K562 (cell line): ENCODE measurements around a stretch of chr18.

DNA sequence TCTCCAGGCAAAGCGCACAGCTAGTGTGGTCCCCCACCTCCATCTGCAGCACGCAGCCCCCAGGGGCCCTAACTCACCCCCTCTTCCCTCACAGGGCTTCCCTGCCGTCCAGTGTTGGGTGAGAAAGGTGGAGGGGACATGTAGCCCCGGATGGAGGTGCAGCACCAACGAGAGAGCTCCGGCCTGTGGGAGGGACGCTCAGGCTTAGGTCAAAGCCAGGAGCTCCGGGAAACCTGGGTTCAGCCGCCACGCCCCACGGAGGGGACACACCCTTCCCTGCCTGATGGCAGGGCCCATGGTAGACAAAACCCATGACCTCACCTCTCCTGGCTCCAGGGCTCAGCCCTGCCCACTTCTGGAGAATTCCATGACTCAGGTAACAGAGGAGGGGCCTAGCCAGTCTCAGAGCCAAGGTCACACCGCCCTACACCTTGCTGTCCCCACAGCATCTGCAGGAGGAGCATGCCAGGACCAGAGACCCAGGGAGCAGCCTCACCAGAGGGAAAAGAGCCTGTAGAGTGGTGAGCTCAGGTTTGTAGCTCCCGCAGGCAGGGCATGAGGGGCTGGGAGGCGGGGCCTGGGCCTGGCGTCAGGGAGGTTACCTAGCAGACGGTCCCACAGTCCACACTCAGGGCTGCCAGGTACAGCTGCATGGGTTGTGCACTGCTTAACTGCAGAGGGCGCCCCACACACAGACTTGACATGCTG is 70.7 kb upstream of the SMAD7 start:
- RAMPAGE, long total RNA: no peak
- RRBS: 0% methylated on average over 2 of the region's 17 CpGs
PRO-cap:
- standard: no peak
- CoPRO, capped RNA only, 2 experiments: no peak in any of the 2 experiments
- CoPRO, capped and uncapped RNA, 2 experiments: no peak in any of the 2 experiments
- CoPRO, uncapped RNA only, 2 experiments: no peak in any of the 2 experiments
CAGE:
- cytosol, long polyA plus RNA: no peak
- long polyA plus RNA: no peak
- nucleolus, long total RNA: no peak
- nucleus, long polyA plus RNA: no peak

DNA sequence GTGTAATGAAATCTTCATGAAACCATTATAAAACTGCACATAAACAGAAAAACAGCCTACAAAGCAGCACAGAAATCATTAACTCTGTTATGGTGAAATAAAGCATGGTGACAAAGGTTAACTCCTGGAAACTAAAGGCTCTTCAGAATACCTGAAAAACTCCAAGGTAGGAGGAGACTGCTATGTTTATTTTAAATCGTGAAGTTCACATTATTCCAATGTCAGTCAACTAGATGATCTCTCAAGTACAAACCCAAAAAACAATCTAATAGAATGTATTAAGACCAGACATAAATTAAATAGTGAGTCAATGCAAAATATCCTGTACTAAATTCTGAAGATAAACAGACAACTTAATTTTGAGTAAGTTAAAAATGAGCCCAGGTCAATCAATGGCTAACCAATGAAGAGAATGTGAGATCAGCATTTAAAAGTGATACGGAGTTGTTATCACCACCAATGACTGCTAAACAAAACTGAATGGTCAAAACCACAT is 205.6 kb downstream of the DYM start:
- RAMPAGE, long total RNA: no peak
- RRBS: no CpG with 5 or more reads among the region's 2 CpGs
PRO-cap:
- standard: no peak
- CoPRO, capped RNA only, 2 experiments: no peak in any of the 2 experiments
- CoPRO, capped and uncapped RNA, 2 experiments: no peak in any of the 2 experiments
- CoPRO, uncapped RNA only, 2 experiments: no peak in any of the 2 experiments
CAGE:
- cytosol, long polyA plus RNA: no peak
- long polyA plus RNA: no peak
- nucleolus, long total RNA: no peak
- nucleus, long polyA plus RNA: no peak

DNA sequence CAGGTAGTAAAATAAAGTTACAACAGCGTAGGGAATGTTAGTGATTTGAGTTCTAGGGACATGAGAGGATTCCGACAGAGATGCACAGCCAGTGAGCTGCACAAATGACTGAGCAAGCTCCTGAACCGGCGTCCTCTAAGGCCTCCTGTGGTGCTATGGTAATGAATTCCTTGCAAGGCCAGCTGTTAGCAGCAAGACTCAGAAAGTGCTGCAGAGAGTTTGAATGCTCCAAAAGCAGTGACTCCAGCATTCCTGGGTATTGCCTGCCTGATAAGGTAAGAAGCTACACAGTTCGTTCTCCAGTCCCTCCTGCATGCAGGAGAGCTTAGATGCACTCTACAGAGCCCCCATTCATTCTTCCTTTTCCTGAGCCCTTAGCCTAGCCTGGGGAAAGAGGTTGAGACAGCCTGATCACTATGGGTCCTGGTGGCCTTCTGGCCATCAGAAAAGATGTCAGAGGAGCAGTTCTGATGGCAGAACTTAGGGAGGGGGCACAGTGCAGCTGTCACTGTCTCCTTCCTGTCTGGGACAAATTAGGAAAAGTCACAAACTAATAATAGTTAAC is 4.9 kb upstream of the DYM start:
- RAMPAGE, long total RNA: no peak
- RRBS: no CpG with 5 or more reads among the region's 5 CpGs
PRO-cap:
- standard: no peak
- CoPRO, capped RNA only, 2 experiments: no peak in any of the 2 experiments
- CoPRO, capped and uncapped RNA, 2 experiments: no peak in any of the 2 experiments
- CoPRO, uncapped RNA only, 2 experiments: no peak in any of the 2 experiments
CAGE:
- cytosol, long polyA plus RNA: no peak
- long polyA plus RNA: no peak
- nucleolus, long total RNA: no peak
- nucleus, long polyA plus RNA: no peak

DNA sequence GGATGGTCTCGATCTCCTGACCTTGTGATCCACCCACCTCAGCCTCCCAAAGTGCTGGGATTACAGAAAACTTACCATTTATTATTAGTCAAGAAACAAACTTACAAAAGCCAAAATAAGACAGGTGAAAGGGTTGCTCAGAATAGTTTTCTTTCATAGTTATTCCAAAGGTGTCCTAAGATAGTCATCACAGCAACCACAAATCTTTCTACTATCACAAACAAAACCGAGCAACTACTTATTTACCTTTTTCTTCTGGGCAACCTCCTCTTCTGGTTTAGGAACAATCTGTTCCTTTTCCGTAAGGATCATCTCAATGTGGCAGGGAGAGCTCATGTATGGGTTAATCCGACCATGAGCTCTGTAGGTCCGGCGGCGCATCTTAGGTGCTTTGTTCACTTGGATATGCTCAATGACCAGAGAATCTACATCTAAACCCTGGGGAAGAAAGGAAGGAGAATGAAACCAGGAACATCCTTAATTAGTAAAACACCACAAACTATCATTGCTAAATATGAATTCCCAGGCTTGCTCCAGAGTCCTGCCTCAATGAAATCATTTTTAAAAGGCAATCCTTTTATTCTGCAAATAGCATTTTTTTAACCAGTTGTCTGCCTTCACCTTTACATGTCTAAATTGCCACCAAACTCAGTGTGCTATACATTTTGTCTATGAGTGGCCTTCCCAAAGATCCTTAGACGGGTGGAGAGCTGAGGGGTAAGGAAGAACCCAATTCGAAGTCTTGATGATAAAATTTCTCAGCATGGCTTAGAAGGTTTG is 2.3 kb upstream of the C18orf32 start:
- RAMPAGE, long total RNA: no peak
- RRBS: no CpG with 5 or more reads among the region's 9 CpGs
PRO-cap:
- standard: no peak
- CoPRO, capped RNA only, 2 experiments: peak in 2 of 2 experiments; most common minus-strand start position 196 of the sequence (in 2)
- CoPRO, capped and uncapped RNA, 2 experiments: peak in 2 of 2 experiments; most common plus-strand start position 387 of the sequence (in 1); most common minus-strand start position 196 of the sequence (in 2)
- CoPRO, uncapped RNA only, 2 experiments: peak in 2 of 2 experiments; most common plus-strand start position 434 of the sequence (in 1); most common minus-strand start position 157 of the sequence (in 1)
CAGE:
- cytosol, long polyA plus RNA: no peak
- long polyA plus RNA: no peak
- nucleolus, long total RNA: no peak
- nucleus, long polyA plus RNA: no peak

GRCh38 chr18:49612592-49612974 is 50.7 kb downstream of the LIPG start:
- RAMPAGE, long total RNA: no peak
- RRBS: no CpG with 5 or more reads among the region's 9 CpGs
PRO-cap:
- standard: no peak
- CoPRO, capped RNA only, 2 experiments: no peak in any of the 2 experiments
- CoPRO, capped and uncapped RNA, 2 experiments: no peak in any of the 2 experiments
- CoPRO, uncapped RNA only, 2 experiments: no peak in any of the 2 experiments
CAGE:
- cytosol, long polyA plus RNA: no peak
- long polyA plus RNA: no peak
- nucleolus, long total RNA: no peak
- nucleus, long polyA plus RNA: no peak

- RAMPAGE, long total RNA: no peak
- RRBS: no CpG with 5 or more reads among the region's 9 CpGs
PRO-cap:
- standard: no peak
- CoPRO, capped RNA only, 2 experiments: no peak in any of the 2 experiments
- CoPRO, capped and uncapped RNA, 2 experiments: no peak in any of the 2 experiments
- CoPRO, uncapped RNA only, 2 experiments: no peak in any of the 2 experiments
CAGE:
- cytosol, long polyA plus RNA: no peak
- long polyA plus RNA: no peak
- nucleolus, long total RNA: no peak
- nucleus, long polyA plus RNA: no peak
Observed at GRCh38 chr18:49629107-49629613, 67.3 kb downstream of the LIPG start.

DNA sequence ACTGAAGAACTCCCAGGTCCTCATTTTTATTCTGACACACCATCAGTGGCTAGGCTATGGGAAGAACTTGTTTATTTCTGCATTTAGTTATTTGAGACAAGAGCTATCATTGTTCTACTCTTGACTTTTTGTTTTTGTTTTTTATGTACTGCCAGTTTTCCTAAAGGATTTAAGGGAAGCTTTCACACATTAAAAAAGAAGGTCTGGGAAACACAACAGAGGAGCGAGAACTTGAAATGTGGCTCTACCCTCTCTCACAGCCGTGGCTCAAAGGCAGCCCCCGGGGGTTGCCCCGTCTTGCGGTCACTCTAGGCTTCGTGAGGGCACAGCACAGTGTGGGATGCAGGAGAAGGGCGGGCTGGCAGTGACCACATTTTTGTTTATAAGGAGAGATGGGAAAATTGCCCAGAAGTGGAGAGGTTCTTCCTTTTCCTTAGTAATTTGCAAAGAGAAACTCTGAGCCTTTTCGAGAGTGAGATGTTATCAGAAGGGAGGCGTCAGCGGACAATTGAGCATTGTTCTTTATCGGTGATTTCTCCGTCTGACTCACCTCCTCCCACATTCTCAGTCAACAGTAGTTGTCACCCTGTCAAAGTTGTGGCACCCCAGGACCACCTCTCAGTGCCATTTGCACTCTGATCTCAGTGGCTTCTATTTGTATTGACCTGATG is 89.8 kb downstream of the ACAA2 start:
- RAMPAGE, long total RNA: no peak
- RRBS: no CpG with 5 or more reads among the region's 12 CpGs
PRO-cap:
- standard: no peak
- CoPRO, capped RNA only, 2 experiments: no peak in any of the 2 experiments
- CoPRO, capped and uncapped RNA, 2 experiments: no peak in any of the 2 experiments
- CoPRO, uncapped RNA only, 2 experiments: no peak in any of the 2 experiments
CAGE:
- cytosol, long polyA plus RNA: no peak
- long polyA plus RNA: no peak
- nucleolus, long total RNA: no peak
- nucleus, long polyA plus RNA: no peak

DNA sequence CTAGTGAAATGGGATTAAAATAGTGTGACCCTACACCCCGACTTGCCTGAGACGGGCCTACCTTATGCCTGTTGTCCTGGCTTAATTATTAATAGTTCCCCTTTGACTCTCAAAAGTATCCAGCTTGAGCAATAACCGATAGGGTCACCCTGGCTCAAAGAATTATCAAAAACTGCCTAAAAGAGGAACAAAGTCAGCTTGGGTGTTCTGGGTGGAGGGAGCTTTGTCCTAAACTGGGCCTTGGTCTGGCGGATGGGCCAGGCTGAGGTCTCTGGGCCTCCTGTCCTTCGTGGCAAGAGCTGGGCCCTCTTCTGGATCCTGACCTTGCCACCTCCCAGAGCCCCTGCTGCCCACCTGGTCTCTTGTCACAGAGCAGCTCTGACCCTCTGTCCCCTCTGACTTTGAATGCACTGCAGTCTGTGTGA is 56.3 kb downstream of the ACAA2 start:
- RAMPAGE, long total RNA: no peak
- RRBS: no CpG with 5 or more reads among the region's 5 CpGs
PRO-cap:
- standard: no peak
- CoPRO, capped RNA only, 2 experiments: no peak in any of the 2 experiments
- CoPRO, capped and uncapped RNA, 2 experiments: no peak in any of the 2 experiments
- CoPRO, uncapped RNA only, 2 experiments: no peak in any of the 2 experiments
CAGE:
- cytosol, long polyA plus RNA: no peak
- long polyA plus RNA: no peak
- nucleolus, long total RNA: no peak
- nucleus, long polyA plus RNA: no peak

DNA sequence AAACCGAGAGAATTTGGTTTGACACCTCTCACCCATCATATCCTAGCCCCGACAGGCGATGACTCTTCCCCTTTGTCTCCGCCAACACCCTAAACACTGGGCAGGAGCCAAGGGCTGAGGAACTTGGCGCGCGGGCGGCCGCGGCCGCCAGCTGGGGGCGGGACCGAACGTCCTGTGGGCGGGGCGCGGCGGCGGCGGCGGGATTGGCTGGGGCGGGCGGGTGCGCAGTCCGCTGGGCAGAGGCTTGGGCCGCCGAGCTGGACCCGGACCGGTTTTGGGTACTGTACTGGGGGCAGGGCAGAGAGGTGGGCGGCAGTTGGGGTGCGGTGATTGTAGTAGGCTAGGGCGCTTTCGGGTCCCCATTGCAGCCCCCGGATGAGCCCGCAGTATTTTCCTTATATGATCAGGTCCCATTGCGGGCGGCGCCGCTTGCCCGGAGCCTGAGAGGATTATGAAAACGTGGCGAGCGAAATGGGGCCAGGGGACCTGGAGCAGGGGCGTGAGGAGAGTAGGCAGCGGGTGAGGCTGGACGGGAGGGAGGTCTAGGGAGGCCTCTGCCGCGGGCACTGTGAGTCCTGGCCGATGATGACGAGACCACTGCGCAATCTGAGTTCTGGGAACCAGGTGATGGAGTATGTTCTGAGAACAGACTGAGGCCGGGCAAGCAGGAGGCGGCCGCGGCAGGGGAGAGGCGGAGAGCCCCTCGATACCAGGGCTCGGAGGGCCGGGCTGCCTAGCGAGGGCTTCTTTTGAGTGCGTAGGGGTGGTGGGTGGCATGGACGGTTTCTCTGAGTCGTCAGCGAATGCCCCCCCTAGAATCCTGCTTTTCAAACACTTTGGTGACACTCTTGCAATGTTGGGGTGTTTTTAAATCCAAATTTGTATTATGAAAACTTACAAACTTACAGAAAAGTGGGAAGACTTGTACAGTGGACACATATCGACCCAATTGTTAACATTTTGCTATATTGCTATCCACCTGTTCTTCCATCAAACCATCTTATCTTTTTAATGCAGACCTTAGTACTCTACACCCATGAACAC is 774 bp upstream of the ACAA2 start:
- RAMPAGE, long total RNA: start-site peak on the minus strand centred at position 128 of the sequence, 69 bp wide, 167 and 57 reads in 2 replicates; start-site peak on the plus strand centred at position 230 of the sequence, 51 bp wide, 620 and 73 reads in 2 replicates
- RRBS: 2% methylated on average over 15 of the region's 65 CpGs
PRO-cap:
- standard: bidirectional peak, plus-strand start at position 239 of the sequence, minus-strand start at position 98 of the sequence; bidirectional peak, plus-strand start at position 663 of the sequence, minus-strand start at position 608 of the sequence
- CoPRO, capped RNA only, 2 experiments: peak in 2 of 2 experiments; most common plus-strand start position 239 of the sequence (in 2); most common minus-strand start position 169 of the sequence (in 2)
- CoPRO, capped and uncapped RNA, 2 experiments: peak in 2 of 2 experiments; most common plus-strand start position 239 of the sequence (in 2); most common minus-strand start position 123 of the sequence (in 1)
- CoPRO, uncapped RNA only, 2 experiments: peak in 1 of 2 experiments; most common plus-strand start position 400 of the sequence (in 1); most common minus-strand start position 125 of the sequence (in 1)
CAGE:
- cytosol, long polyA plus RNA: start-site peak on the minus strand centred at position 103 of the sequence, 69 bp wide, 203 and 117 reads in 2 replicates
- long polyA plus RNA: start-site peak on the minus strand centred at position 106 of the sequence, 74 bp wide, 167 and 192 reads in 2 replicates
- nucleolus, long total RNA: no peak
- nucleus, long polyA plus RNA: start-site peak on the minus strand centred at position 95 of the sequence, 61 bp wide, 74 and 33 reads in 2 replicates

GRCh38 chr18:49863994-49864502 is 50.7 kb upstream of the ACAA2 start:
- RAMPAGE, long total RNA: no peak
- RRBS: no CpG with 5 or more reads among the region's 25 CpGs
PRO-cap:
- standard: unidirectional peak, minus-strand start at chr18:49864143
- CoPRO, capped RNA only, 2 experiments: no peak in any of the 2 experiments
- CoPRO, capped and uncapped RNA, 2 experiments: peak in 1 of 2 experiments; most common plus-strand start chr18:49864243 (in 1); most common minus-strand start chr18:49864135 (in 1)
- CoPRO, uncapped RNA only, 2 experiments: no peak in any of the 2 experiments
CAGE:
- cytosol, long polyA plus RNA: no peak
- long polyA plus RNA: no peak
- nucleolus, long total RNA: no peak
- nucleus, long polyA plus RNA: no peak

- RAMPAGE, long total RNA: no peak
- RRBS: 97% methylated on average over 21 of the region's 58 CpGs
PRO-cap:
- standard: no peak
- CoPRO, capped RNA only, 2 experiments: no peak in any of the 2 experiments
- CoPRO, capped and uncapped RNA, 2 experiments: no peak in any of the 2 experiments
- CoPRO, uncapped RNA only, 2 experiments: no peak in any of the 2 experiments
CAGE:
- cytosol, long polyA plus RNA: no peak
- long polyA plus RNA: no peak
- nucleolus, long total RNA: no peak
- nucleus, long polyA plus RNA: no peak
Observed at GRCh38 chr18:50267948-50268966, 2.0 kb upstream of the CFAP53 start.

DNA sequence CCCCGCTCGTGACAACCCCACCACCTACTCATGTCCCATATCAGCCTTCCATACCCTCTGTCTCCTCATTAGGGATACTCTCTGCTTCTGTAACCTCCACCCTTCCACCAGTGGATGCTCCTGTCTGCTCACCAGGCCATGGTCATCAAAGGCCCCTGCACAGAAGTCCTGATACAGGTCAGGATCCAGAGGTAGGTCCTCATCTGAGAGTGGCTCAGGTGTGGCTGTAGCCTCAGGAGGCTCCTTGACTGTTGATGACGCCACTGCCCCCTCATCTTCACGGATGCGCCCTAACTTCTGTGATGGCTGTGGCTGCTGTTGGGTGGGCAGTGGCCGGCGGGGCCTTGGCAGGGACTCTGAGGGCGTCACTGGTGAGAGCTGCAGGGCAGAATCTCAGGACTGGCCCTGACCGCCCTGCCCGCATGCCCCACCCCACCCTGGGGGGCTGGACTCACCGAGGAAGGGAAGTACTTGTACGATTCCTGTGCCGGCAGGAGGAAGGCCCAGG is 2.6 kb downstream of the CXXC1 start:
- RAMPAGE, long total RNA: no peak
- RRBS: no CpG with 5 or more reads among the region's 13 CpGs
PRO-cap:
- standard: no peak
- CoPRO, capped RNA only, 2 experiments: no peak in any of the 2 experiments
- CoPRO, capped and uncapped RNA, 2 experiments: no peak in any of the 2 experiments
- CoPRO, uncapped RNA only, 2 experiments: no peak in any of the 2 experiments
CAGE:
- cytosol, long polyA plus RNA: no peak
- long polyA plus RNA: no peak
- nucleolus, long total RNA: no peak
- nucleus, long polyA plus RNA: no peak

- RAMPAGE, long total RNA: no peak
- RRBS: no CpG with 5 or more reads among the region's 2 CpGs
PRO-cap:
- standard: no peak
- CoPRO, capped RNA only, 2 experiments: no peak in any of the 2 experiments
- CoPRO, capped and uncapped RNA, 2 experiments: no peak in any of the 2 experiments
- CoPRO, uncapped RNA only, 2 experiments: no peak in any of the 2 experiments
CAGE:
- cytosol, long polyA plus RNA: no peak
- long polyA plus RNA: no peak
- nucleolus, long total RNA: no peak
- nucleus, long polyA plus RNA: no peak
Observed at GRCh38 chr18:50986641-50986998, 18.8 kb downstream of the ELAC1 start.

DNA sequence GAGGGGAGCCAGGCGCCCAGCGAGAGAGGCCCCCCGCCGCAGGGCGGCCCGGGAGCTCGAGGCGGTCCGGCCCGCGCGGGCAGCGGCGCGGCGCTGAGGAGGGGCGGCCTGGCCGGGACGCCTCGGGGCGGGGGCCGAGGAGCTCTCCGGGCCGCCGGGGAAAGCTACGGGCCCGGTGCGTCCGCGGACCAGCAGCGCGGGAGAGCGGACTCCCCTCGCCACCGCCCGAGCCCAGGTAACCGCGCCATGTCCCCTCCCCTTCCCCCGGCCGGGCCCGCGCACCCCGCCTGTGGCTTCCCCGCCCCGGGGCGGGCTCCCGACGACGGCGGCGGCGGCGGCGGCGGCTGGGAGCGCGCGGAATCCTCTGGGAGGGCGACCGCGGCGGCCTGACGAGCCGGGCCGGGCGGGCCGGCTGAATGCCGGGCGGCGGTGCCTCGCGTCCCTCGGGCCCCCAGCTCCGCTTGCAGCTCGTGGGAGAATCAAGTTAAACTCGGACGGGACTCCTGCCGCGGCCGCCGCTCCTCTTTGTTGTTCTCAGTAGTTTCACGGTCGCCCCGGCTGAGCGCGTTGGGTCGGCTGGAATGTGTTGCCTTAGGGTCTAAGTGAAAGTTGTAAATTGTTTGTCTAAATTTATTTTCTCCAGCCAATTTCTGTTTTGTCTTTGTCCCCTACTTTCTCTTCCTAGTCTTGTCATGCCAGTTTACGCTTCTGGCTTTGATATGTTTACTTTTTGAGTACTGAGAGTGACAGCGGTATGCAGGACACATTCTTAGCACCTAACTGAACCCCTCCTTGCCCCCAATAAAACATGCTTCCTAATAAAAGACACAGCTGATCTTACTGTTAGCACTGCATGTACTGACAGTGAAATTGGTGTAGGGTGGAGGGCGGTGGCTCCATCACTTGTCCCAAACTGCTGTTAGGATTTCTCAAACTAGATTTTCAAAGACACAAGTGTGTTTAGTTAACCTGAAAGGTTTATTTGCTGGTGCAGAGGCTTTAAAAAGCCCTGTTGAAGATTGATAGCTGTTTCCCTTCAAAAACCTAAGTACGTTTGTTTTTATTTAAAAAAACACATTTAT is 717 bp downstream of the SMAD4 start:
- RAMPAGE, long total RNA: no peak
- RRBS: 2% methylated on average over 28 of the region's 91 CpGs
PRO-cap:
- standard: bidirectional peak, plus-strand start at position 357 of the sequence, minus-strand start at position 248 of the sequence
- CoPRO, capped RNA only, 2 experiments: peak in 1 of 2 experiments; most common plus-strand start position 384 of the sequence (in 1); most common minus-strand start position 248 of the sequence (in 1)
- CoPRO, capped and uncapped RNA, 2 experiments: no peak in any of the 2 experiments
- CoPRO, uncapped RNA only, 2 experiments: no peak in any of the 2 experiments
CAGE:
- cytosol, long polyA plus RNA: no peak
- long polyA plus RNA: no peak
- nucleolus, long total RNA: no peak
- nucleus, long polyA plus RNA: no peak

DNA sequence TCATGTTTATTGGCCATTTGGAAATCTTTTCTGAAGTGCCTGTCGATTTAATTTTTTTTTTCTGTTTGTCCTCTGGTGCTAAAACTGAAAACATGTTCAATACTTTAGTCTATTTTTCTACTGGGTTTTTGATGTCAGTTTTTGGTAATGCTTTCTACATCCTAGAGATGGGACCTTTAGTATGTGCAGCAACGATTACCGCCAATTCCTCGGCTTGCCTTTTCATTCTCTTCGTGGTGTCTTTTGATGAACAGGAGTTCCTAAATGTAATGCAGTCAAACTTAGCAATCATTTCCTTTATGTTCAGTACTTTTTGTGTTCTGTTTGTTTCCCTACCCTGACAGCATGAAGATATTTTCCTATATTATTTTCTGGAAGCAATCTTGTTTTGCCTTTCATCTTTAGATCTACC is 55.9 kb downstream of the MEX3C start:
- RAMPAGE, long total RNA: no peak
- RRBS: no CpG with 5 or more reads among the region's 5 CpGs
PRO-cap:
- standard: no peak
- CoPRO, capped RNA only, 2 experiments: no peak in any of the 2 experiments
- CoPRO, capped and uncapped RNA, 2 experiments: no peak in any of the 2 experiments
- CoPRO, uncapped RNA only, 2 experiments: no peak in any of the 2 experiments
CAGE:
- cytosol, long polyA plus RNA: no peak
- long polyA plus RNA: no peak
- nucleolus, long total RNA: no peak
- nucleus, long polyA plus RNA: no peak

DNA sequence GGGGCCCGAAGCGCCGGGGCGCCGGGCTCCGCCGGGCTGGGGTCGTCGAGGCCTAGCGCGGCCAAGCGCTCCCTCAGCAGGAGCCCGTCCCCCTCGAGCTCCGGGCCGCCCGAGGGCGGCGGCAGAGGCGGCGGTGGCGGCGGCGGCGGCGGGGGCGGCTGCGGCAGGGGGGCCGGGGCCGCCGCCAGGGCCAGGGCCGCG is 478 bp downstream of the MEX3C start:
- RAMPAGE, long total RNA: no peak
- RRBS: 1% methylated on average over 14 of the region's 33 CpGs
PRO-cap:
- standard: no peak
- CoPRO, capped RNA only, 2 experiments: no peak in any of the 2 experiments
- CoPRO, capped and uncapped RNA, 2 experiments: no peak in any of the 2 experiments
- CoPRO, uncapped RNA only, 2 experiments: no peak in any of the 2 experiments
CAGE:
- cytosol, long polyA plus RNA: no peak
- long polyA plus RNA: no peak
- nucleolus, long total RNA: no peak
- nucleus, long polyA plus RNA: no peak

- RAMPAGE, long total RNA: no peak
- RRBS: no CpG with 5 or more reads among the region's 5 CpGs
PRO-cap:
- standard: no peak
- CoPRO, capped RNA only, 2 experiments: no peak in any of the 2 experiments
- CoPRO, capped and uncapped RNA, 2 experiments: no peak in any of the 2 experiments
- CoPRO, uncapped RNA only, 2 experiments: no peak in any of the 2 experiments
CAGE:
- cytosol, long polyA plus RNA: no peak
- long polyA plus RNA: no peak
- nucleolus, long total RNA: no peak
- nucleus, long polyA plus RNA: no peak
Observed at GRCh38 chr18:52273776-52274030, 66.3 kb upstream of the DCC start.

DNA sequence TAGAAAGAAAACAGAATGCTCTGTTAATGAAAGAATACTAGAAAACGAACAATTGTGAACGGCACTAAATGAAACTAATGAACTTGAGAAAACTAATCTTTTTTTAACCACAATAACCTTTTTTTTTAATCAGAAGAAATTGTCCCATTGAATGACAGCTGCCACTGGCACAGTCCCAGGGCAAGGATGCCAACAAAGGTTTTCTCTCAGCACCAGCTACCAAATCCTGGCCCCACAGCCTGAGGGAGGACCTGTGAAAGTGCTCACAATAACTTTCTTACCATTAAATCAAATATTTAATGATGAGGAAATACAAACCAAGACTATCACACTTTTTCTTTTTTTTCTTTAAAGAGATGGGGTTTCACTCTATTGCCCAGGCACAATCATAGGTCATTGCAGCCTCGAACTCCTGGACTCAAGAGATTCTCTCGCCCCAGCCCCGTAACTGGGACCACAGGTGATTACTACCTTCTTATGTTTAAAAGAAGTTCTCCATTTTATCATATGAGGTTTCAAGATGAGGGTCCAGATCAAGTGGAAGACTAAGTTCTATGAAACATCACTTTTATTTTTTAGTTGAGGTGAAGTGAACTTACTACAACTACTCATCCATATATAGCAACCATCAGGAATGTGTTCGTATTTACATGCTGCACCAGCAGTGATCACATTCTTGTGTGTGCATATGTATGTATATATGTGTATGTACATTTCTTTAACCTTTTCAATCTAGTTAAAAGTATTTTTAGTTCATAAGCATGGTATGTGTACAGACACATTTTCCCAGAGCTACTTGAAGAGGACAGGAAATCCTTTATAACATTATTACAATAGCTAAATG is 2.1 kb downstream of the MBD2 start:
- RAMPAGE, long total RNA: no peak
- RRBS: no CpG with 5 or more reads among the region's 6 CpGs
PRO-cap:
- standard: no peak
- CoPRO, capped RNA only, 2 experiments: no peak in any of the 2 experiments
- CoPRO, capped and uncapped RNA, 2 experiments: peak in 1 of 2 experiments; most common minus-strand start position 266 of the sequence (in 1)
- CoPRO, uncapped RNA only, 2 experiments: no peak in any of the 2 experiments
CAGE:
- cytosol, long polyA plus RNA: no peak
- long polyA plus RNA: no peak
- nucleolus, long total RNA: no peak
- nucleus, long polyA plus RNA: no peak